GM12878 (cell line): ENCODE measurements around a stretch of chr7.

DNA sequence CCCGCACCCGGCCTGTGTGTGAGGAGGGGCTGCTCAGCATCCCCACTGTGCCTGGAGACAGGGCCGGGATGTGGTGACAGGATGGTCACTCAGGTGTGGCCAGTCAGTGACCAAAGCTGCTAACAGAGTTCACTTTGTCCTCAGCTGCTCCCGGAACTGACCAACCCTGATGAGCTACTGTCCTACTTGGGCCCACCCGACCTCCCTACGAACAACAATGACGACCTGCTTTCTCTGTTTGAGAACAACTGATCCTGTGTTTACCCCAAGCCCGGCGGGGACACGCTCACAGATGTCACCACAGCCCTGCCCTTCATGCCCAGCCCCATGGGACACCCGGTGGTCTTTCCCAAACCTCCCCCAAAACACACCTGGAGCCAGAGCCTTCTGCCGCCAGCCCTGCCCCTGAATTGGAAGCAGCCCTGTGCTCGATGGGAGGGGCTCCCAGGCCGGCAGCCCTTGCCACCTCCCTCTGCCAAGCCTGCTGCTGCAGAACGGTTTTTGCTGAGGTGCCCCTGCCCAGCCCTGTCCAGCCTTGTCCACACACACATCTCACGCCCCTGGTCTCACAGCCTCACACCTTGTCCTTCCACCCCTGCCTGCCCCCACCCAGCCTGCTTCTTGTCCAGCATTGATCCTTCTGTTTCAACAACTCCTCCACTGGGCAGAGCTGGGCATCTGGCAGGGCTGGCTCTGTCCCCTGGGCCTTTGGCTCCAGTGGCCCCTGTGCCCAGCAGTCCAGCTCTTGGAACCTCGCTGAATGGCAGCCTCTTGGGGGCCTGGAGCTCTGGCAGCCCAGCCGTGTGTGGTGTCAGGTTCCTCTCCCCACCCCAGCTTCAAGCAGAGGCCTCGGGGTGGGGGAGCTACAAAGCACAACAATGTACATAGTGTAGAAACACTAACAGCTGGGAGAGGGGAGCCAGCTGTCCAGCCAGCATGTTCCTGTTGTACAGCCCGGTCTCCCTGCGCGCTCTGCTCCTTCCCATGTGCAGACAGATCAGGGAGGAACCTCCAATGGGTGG is 19.0 kb downstream of the ZMIZ2 start:
- RAMPAGE, long total RNA = no peak
- RRBS, 2 experiments = 75 to 83% methylated on average over 7 of the region's 22 CpGs
CAGE:
- cytosol, long polyA minus RNA = no peak
- cytosol, long polyA plus RNA = no peak
- long polyA plus RNA = no peak
- nucleolus, long total RNA = no peak
- nucleus, long polyA plus RNA = no peak
- nucleus, long total RNA = no peak

- RAMPAGE, long total RNA = no peak
- RRBS, 2 experiments = no CpG with 5 or more reads among the region's 10 CpGs
CAGE:
- cytosol, long polyA minus RNA = no peak
- cytosol, long polyA plus RNA = no peak
- long polyA plus RNA = no peak
- nucleolus, long total RNA = no peak
- nucleus, long polyA plus RNA = no peak
- nucleus, long total RNA = no peak
These were observed 5.4 kb downstream of the PPIA start for GRCh38 chr7:44801530-44802655.

DNA sequence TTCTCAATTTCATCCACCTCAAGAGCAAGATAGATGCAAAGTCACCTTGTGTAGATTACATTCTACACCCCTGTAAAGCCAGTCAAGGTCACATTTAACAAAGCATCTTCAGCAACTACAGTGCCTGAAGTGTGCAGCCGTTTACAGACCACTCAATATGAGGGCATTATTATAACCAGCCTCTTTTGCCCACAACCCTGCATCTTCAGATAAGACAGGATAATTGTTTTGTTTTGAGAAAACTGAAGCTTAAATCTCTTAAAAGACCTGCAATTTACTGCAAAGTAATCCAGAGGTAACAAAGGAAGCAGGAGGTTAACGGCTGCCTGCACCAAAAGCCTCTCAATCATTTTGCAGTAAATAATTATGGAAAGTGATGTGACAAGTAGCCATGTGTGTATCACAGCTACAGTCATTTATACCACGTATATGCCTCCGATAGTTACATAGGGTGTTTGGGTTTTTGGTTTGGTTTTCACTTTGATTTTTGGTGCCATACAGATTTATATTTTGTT is 4.8 kb downstream of the PURB start:
- RAMPAGE, long total RNA = no peak
- RRBS, 2 experiments = no CpG with 5 or more reads among the region's 4 CpGs
CAGE:
- cytosol, long polyA minus RNA = no peak
- cytosol, long polyA plus RNA = no peak
- long polyA plus RNA = no peak
- nucleolus, long total RNA = no peak
- nucleus, long polyA plus RNA = no peak
- nucleus, long total RNA = no peak

- RAMPAGE, long total RNA = no peak
- RRBS, 2 experiments = no CpG with 5 or more reads among the region's 14 CpGs
CAGE:
- cytosol, long polyA minus RNA = no peak
- cytosol, long polyA plus RNA = no peak
- long polyA plus RNA = no peak
- nucleolus, long total RNA = no peak
- nucleus, long polyA plus RNA = no peak
- nucleus, long total RNA = no peak
These were observed 12.3 kb downstream of the MYO1G start for GRCh38 chr7:44966297-44967066.

DNA sequence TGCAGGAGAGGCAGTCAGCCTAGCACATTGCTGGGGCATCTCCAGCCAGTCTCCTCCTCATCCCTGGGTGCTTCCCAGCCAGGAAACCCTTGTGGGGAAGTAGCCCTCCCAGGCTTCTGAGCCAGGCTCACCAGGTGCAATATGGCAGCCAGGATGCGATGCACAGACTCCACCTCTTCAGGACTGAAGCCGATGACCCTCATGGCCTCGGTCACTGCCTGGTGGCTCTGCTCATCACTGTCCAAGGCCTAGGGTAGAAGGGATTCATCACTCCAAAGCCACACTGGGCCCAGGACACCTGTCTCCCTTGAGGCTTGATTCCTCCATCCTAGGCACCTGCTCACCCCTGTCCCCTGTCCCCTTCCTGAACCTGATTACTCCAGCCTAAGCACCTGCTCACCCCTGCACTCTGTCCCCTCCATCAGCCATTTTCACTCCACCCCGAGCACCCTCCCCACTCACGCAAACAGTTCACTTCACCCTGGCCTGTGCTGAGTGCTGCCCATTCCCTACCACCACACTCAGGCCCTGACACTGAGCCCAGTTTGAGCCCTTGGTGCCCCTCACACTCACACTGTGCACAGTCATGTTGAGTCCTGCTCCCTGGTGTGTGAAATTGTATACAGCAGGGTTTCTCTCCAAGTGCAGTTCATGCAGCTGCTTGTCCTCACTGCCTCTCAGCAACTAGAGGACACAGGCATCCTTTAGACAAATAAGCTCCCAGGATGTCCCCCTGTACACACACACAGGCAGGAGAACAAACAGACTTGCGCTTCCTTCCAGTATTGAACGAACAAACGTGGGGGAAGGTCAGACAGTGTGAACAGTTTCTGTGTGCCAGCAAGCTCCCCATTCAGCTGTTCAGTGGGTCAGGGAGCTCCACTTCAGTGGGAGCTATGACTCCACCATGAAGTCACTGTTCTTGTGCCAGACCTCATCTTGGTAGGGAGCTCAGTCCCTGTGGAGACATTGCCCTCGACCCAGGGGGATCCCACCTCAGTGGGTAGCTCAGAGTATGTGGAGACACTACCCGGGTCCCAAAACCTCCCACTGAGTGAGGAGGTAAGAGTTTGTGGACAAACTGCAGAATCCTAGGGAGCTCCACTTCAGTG is 6.9 kb downstream of the MYO1G start:
- RAMPAGE, long total RNA = no peak
- RRBS, 2 experiments = no CpG with 5 or more reads among the region's 10 CpGs
CAGE:
- cytosol, long polyA minus RNA = no peak
- cytosol, long polyA plus RNA = no peak
- long polyA plus RNA = no peak
- nucleolus, long total RNA = no peak
- nucleus, long polyA plus RNA = no peak
- nucleus, long total RNA = no peak

DNA sequence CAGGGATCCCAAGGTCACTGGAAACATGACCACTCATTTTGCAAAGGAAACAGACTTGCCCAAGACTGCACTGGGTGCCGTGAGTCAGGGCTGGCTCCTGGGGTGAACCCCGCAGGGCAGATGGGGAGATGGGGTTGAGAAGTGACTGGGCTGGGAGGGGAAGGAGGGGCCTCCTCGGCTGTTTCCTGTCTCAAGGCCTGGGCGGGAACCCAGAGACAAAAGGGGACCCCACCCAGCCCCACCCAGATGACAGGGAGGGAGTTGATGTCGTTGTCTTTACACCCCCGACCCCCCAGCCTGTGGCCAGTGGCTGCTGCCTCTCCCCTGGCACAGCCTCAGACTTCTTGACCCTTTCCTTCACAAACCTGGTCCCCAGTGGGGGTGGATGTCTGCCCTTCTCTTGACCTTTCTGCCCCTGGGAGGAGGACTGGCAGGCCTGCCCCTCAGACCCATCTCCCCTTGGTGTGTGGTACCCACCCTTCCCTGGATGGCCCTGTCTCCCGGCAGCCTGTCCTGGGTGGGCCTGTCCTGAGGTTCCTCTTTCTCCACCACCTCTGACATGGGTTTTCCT is 1.4 kb downstream of the MYO1G start:
- RAMPAGE, long total RNA = no peak
- RRBS, 2 experiments = no CpG with 5 or more reads among the region's 7 CpGs
CAGE:
- cytosol, long polyA minus RNA = no peak
- cytosol, long polyA plus RNA = no peak
- long polyA plus RNA = no peak
- nucleolus, long total RNA = no peak
- nucleus, long polyA plus RNA = no peak
- nucleus, long total RNA = no peak

DNA sequence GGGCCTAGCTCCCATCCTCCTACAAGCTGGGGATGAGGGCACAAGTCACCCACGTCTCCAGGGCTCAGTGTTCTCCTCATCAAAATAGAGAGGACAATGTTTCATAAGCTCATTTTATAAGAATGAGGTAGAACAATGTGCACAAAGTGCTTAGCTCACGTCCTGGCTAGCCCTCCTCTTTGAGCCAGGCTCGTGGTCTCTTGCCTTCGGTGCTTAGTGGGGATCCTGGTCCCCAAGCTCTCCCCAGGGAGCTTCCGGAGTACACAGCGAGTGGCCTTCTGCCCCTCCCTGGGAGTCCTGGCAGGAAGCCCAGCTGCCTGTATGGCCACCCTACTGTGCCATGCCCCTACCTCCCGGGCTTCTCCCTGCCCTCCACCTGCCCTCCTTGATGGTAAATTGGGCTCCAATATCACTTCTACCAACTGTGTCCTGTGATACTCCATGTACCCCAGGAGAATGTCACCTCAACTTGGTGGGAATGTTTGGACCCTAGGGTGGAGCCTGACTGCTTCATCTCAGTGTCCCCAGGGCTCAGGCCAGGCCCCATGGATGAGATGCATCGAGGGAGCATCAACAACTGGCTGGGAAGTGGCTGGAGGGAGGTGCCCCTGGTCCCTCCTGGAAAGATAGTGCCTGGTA is 808 bp downstream of the MYO1G start:
- RAMPAGE, long total RNA = no peak
- RRBS, 2 experiments = 5 to 33% methylated on average over 1 to 3 of the region's 8 CpGs
CAGE:
- cytosol, long polyA minus RNA = no peak
- cytosol, long polyA plus RNA = no peak
- long polyA plus RNA = no peak
- nucleolus, long total RNA = no peak
- nucleus, long polyA plus RNA = no peak
- nucleus, long total RNA = no peak

- RAMPAGE, long total RNA = no peak
- RRBS, 2 experiments = no CpG with 5 or more reads among the region's 8 CpGs
CAGE:
- cytosol, long polyA minus RNA = no peak
- cytosol, long polyA plus RNA = no peak
- long polyA plus RNA = no peak
- nucleolus, long total RNA = no peak
- nucleus, long polyA plus RNA = no peak
- nucleus, long total RNA = no peak
These were observed 6.4 kb upstream of the MYO1G start for GRCh38 chr7:44984943-44985939.

DNA sequence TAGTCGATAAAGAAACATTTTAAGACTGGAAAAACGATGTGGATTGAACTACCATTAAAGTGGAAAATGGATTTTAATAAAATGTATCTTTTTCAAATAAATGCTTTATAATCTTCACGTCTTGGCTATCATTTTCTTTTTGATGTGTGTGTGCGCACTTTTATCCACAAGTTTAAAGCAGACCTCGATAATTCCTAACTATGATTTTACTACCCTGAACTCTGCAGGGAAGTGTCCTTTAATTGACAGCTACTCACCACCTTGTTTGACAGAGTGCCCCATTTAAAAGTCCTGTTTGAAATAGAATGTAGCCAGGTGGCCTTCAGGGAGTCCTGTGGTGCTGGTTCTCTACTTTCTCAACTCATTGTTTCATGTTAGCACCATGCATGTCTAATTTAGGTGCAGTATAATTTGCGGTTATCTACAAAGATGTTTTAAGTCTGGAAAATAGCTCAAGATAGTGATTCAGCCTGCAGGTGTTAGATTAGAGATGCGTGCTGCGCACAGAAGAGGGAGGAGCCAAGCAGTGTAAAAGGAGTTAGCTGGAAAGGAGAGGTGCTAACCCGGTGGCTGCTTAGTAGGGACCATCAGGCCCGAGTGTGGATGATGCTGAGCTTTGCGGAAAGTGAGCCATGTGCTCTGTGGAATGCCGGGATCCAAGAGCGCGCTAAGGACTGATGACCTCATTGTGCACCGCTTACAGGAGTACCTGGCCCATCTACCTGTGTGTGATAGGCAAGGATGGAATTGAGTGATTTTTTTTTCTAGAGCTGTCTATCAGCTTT is 1.1 kb downstream of the CCM2 start:
- RAMPAGE, long total RNA = no peak
- RRBS, 2 experiments = no CpG with 5 or more reads among the region's 15 CpGs
CAGE:
- cytosol, long polyA minus RNA = no peak
- cytosol, long polyA plus RNA = no peak
- long polyA plus RNA = no peak
- nucleolus, long total RNA = no peak
- nucleus, long polyA plus RNA = no peak
- nucleus, long total RNA = no peak

- RAMPAGE, long total RNA = no peak
- RRBS, 2 experiments = no CpG with 5 or more reads among the region's 7 CpGs
CAGE:
- cytosol, long polyA minus RNA = no peak
- cytosol, long polyA plus RNA = no peak
- long polyA plus RNA = no peak
- nucleolus, long total RNA = no peak
- nucleus, long polyA plus RNA = no peak
- nucleus, long total RNA = no peak
These were observed 7.0 kb downstream of the CCM2 start for GRCh38 chr7:45006870-45007513.

DNA sequence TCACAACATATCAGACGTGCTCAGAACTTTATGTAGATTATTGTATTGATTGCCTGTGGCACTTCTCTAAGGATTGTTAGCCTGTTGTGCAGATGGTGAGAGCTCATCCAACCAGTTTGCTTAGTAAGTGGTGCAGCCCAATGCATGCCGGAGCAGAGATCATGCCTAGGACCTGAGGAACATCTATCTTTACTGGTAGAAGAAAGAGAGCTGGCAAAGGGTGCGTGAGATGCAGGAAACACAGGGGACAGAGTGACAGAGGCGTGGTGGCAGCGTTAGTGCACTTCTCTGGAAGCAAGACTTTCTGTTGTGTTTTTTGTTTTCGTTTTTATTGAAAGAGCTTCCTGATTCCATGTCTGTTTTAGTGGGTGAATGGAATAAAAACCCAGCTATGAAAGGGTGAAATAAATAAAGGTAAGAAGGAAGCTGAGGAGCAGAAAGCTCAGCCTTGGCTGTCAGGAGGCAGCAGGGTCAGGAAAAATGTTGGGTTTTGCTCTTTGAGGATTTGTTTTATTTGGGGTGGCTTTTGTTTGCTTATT is 36.0 kb downstream of the CCM2 start:
- RAMPAGE, long total RNA = no peak
- RRBS, 2 experiments = no CpG with 5 or more reads among the region's 6 CpGs
CAGE:
- cytosol, long polyA minus RNA = no peak
- cytosol, long polyA plus RNA = no peak
- long polyA plus RNA = no peak
- nucleolus, long total RNA = no peak
- nucleus, long polyA plus RNA = no peak
- nucleus, long total RNA = no peak

GRCh38 chr7:45064918-45065369 is 23.8 kb downstream of the NACAD start:
- RAMPAGE, long total RNA = no peak
- RRBS, 2 experiments = no CpG with 5 or more reads among the region's 4 CpGs
CAGE:
- cytosol, long polyA minus RNA = no peak
- cytosol, long polyA plus RNA = no peak
- long polyA plus RNA = no peak
- nucleolus, long total RNA = no peak
- nucleus, long polyA plus RNA = no peak
- nucleus, long total RNA = no peak

GRCh38 chr7:45697757-45698216 is 123.6 kb downstream of the ADCY1 start:
- RAMPAGE, long total RNA = no peak
- RRBS, 2 experiments = no CpG with 5 or more reads among the region's 2 CpGs
CAGE:
- cytosol, long polyA minus RNA = no peak
- cytosol, long polyA plus RNA = no peak
- long polyA plus RNA = no peak
- nucleolus, long total RNA = no peak
- nucleus, long polyA plus RNA = no peak
- nucleus, long total RNA = no peak

DNA sequence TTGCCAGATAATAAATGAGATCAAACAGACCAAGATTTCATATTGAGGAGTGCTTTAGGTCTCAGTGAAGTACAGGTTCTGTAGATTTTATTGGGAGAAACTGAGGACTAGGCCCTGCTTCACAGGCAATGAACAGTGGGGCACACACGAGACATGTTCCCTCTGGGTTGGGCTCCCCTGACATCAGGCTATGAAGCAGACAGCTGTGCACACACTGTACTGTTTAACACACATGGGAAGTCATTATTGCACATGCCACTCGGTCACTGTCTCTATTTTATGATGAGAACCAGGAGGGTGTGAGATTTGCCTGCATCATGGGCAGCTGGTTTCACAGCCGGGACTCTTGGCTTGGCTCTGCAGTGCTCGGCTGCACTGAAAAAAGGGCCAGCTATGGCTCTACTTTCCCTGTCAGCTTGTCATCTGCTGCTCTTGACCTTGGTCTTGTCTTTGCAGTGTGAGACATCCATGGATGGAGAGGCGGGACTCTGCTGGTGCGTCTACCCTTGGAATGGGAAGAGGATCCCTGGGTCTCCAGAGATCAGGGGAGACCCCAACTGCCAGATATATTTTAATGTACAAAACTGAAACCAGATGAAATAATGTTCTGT is 4.3 kb downstream of the IGFBP1 start:
- RAMPAGE, long total RNA = no peak
- RRBS, 2 experiments = no CpG with 5 or more reads among the region's 6 CpGs
CAGE:
- cytosol, long polyA minus RNA = no peak
- cytosol, long polyA plus RNA = no peak
- long polyA plus RNA = no peak
- nucleolus, long total RNA = no peak
- nucleus, long polyA plus RNA = no peak
- nucleus, long total RNA = no peak

DNA sequence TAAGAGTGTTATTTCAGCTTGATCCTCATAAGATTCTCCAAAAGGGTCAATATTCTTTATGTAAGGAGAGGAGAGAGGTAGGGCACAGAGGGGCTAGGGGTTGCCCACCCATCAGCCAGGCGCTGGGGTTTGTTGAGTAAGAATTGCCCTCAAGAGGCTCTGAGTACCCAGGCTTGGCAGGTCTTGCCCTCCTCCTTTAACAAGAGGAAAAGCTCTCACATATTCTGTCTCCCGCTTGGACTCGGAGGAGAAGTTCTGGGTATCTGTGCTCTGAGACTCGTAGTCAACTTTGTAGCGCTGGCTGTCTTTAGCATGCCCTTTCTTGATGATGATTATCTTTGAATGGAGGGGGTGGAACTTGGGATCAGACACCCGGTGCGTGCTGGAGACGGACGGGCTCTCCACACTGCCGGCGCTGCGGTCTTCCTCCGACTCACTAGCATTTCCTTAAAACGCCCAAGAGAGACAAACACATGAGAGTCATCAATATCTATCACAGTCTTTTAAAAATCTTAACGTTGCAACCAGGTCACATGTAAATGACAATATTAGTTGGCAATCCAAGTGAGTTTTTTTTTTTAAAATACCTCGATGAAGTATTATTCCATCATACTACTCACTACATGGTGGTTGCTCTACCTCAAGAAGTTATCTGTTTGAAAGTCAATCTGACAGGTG is 3.9 kb downstream of the IGFBP3 start:
- RAMPAGE, long total RNA = no peak
- RRBS, 2 experiments = no CpG with 5 or more reads among the region's 16 CpGs
CAGE:
- cytosol, long polyA minus RNA = no peak
- cytosol, long polyA plus RNA = no peak
- long polyA plus RNA = no peak
- nucleolus, long total RNA = no peak
- nucleus, long polyA plus RNA = no peak
- nucleus, long total RNA = no peak

DNA sequence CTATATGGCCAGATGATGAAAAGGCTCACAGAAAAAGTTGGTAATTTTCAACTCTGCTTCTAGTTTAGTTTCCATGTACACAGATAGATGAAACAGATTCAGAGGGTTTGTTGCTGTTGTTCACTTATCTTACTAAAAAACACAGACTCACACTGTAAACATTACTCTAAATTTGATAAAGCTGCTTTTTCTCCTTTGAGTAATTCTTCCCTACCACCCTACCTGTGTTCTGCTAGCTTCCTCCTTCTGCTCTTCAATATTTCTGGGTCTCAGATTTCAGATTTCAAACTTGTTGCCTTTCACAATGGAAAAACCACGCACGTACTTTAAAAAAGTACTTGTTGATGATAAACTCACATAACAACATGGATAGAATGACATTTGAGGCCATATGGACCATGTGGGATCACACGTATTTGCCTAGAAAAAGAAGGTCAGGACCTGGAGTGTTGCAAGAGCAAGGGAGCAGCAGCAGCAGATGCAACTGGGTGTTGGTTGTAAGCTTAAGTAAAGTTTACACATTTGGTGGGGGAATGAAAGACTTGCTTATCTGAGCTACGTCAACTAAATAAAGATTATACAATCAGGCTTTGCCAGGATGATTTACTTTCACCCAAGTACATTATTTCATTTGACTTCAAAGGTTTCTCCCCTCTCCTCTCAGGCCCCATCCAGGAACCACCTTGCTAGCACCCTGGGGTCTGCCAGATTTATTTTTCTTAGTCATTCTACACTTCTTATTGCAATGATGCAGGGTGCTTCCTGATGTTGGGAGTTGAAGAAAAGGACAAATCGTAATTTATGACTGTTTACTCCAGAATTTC is 591.7 kb upstream of the IGFBP3 start:
- RAMPAGE, long total RNA = no peak
- RRBS, 2 experiments = no CpG with 5 or more reads among the region's 5 CpGs
CAGE:
- cytosol, long polyA minus RNA = no peak
- cytosol, long polyA plus RNA = no peak
- long polyA plus RNA = no peak
- nucleolus, long total RNA = no peak
- nucleus, long polyA plus RNA = no peak
- nucleus, long total RNA = no peak

GRCh38 chr7:46583432-46584134 is 662.5 kb upstream of the IGFBP3 start:
- RAMPAGE, long total RNA = no peak
- RRBS, 2 experiments = no CpG with 5 or more reads among the region's 1 CpG
CAGE:
- cytosol, long polyA minus RNA = no peak
- cytosol, long polyA plus RNA = no peak
- long polyA plus RNA = no peak
- nucleolus, long total RNA = no peak
- nucleus, long polyA plus RNA = no peak
- nucleus, long total RNA = no peak

DNA sequence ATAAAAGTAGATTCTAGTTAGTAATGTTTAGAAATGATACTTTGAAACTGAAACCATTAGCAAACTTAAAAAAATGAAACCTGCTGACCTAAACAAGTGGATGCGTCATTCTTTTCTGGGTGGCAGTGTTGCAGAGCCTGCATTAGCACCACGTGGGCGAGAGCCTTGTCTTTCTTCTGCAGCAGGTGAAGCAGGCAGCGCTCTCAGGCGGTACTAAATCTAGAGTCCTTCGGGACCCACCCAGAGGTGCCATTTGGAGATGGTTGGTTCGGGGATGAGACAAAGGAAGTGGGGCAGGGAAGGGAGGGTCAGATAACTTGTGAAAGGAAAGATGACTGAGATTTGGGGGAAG is 759.1 kb upstream of the IGFBP3 start:
- RAMPAGE, long total RNA = no peak
- RRBS, 2 experiments = no CpG with 5 or more reads among the region's 7 CpGs
CAGE:
- cytosol, long polyA minus RNA = no peak
- cytosol, long polyA plus RNA = no peak
- long polyA plus RNA = no peak
- nucleolus, long total RNA = no peak
- nucleus, long polyA plus RNA = no peak
- nucleus, long total RNA = no peak

DNA sequence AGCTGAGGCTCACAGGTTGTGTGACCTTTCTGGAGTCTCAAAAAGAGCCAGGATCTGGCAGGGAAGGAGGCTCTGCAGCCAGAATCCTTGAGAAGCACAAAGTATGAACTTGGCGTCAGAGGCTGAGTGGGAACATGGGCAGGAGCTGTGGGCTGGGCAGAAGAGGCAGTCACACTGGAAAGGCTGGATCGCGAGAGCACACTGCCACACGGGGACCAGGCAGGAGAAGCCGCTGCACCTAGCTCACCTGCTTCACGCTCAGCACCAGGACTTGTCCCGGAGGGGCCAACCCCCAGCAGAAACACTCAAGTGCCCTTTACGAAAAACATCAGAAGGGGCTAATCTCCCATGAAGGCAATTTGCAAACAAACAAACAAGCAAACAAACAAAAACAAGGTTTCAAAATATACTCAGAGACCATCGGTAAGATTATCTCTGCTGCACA is 534.9 kb downstream of the TNS3 start:
- RAMPAGE, long total RNA = no peak
- RRBS, 2 experiments = no CpG with 5 or more reads among the region's 9 CpGs
CAGE:
- cytosol, long polyA minus RNA = no peak
- cytosol, long polyA plus RNA = no peak
- long polyA plus RNA = no peak
- nucleolus, long total RNA = no peak
- nucleus, long polyA plus RNA = no peak
- nucleus, long total RNA = no peak